Jejunum (tissue), 1 donor: ENCODE measurements around a stretch of chr1.

DNA sequence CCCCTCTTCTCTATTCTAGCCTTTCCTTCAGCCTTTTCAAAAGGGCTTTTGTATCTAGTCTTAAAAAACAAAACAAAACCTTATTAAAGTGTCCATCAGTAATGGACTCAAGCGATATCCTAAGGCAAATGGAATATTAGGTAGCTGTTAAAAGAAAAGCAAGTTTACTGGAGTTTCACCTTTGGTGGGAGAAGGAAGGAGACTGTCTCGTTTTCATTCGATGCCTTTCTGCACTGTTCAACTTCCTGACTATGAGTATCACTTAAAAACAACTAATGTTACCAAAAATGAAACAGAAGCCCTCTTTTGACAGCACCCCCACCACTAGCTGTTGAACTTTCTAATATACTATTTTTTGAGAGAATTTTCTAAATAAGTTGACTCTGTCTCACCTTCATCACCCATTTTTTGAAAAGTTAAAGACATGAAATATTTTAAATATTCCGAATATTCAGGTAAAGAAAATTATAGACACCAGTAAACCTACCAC is 28.8 kb downstream of the COA6 start:
- PRO-cap, result no peak

DNA sequence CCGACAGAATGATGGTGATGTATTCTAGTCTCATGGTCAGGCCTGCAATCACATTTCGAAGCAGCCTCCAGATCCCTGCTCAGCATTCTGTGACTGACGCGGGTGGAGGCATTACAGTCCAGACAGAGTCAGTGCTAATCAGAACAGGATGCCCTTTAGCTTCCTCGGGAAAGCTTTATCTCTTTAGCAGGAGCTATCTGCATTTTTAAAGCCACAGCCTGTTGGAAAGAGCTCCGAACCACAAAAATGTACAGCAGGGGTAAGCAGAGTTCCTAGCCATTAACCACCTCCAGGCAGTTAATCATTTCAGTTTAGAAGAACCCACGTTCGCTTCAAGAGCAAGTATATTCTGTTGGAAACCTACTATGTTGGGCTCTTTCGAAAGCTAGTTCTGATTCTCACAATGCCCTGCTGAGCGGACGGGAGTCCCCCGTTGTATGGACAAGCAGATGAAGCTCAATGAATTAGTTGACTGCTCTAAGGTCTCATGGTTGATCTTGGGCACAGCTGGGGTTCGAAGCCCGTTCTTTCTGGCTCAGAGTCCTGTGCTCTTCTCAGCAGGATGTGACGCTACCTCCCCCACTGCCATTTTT is 56.4 kb downstream of the IRF2BP2 start:
- PRO-cap, result no peak

DNA sequence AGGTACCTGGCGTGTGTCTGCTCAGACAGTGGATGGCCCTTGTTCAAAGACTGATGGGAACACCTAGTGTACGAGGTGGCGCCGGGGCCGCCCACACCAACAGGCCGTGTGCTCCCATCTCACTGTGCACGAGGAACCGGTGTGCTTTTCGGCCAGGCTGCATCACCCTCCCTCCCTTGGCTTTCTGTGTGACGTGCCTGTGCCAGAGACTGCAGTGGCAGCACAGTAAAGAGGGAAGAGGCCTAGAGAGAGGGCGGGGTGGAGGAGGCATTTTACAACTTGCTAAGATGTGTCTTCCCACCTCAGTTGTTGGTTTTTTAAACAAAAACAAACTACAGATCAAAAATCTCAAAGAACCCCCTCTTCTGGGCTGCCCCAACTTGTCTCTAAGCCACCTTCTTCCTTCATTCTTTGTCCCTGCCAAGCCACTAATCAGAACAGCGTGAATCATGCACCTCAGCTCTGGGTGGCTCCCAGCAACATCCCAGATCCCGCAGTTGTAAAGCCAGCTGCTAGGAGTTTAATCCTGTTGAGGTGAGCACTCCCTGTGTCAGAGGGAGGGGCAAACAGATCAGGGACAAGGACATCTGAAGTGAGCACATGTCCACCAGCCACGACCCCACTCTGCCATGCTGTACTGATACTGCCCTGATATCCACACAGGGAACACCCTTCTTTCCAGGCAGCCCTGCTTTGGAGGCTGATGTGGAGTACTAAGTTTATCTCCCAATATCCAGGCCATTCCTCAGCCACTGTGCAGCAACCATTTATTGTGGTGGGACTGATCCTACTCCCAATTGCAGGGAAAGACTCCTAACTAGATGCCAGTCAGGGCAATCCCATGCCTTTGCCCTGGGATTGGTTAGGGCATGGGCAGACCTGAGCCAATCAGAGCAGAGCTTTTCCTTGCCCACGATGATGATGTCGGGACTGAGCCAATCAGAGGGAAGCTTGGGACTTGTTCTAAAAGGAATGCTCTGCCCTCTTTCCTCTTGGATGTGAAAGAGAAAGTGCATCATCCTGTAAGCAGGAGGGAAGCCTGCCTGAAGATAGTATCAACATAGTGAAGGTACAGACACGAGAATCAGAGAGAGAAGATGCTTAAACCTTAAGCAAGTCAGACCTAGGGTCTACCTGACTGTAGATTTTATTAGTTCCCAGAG is 20.5 kb downstream of the IRF2BP2 start:
- PRO-cap, result no peak

GRCh38 chr1:234599386-234600511 is 10.2 kb downstream of the IRF2BP2 start:
- PRO-cap, result bidirectional peak, plus-strand start at chr1:234599970, minus-strand start at chr1:234599845; bidirectional peak, plus-strand start at chr1:234600283, minus-strand start at chr1:234600126

DNA sequence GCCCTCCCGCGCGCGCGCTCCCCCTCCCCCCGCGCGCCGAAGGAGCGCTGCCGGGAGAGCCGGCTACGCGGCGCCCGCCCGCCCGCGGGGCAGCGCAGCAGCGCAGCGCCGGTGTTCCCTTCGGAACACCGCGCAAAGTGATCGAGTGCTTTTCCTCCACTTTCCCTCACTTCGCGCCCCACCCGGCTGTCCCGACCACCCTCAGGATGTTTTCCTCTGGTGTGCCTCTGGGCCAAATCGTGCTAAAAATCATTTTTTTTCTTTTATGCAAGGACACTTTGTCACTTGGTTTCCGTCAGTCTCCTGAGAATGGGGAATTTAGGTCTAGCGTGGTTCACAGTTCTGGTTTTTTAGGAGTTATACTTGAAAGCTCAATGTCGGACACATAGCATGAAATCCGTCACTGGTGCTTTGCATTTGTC is 277 bp upstream of the IRF2BP2 start:
- PRO-cap, result bidirectional peak, plus-strand start at position 39 of the sequence, minus-strand start outside the sequence

DNA sequence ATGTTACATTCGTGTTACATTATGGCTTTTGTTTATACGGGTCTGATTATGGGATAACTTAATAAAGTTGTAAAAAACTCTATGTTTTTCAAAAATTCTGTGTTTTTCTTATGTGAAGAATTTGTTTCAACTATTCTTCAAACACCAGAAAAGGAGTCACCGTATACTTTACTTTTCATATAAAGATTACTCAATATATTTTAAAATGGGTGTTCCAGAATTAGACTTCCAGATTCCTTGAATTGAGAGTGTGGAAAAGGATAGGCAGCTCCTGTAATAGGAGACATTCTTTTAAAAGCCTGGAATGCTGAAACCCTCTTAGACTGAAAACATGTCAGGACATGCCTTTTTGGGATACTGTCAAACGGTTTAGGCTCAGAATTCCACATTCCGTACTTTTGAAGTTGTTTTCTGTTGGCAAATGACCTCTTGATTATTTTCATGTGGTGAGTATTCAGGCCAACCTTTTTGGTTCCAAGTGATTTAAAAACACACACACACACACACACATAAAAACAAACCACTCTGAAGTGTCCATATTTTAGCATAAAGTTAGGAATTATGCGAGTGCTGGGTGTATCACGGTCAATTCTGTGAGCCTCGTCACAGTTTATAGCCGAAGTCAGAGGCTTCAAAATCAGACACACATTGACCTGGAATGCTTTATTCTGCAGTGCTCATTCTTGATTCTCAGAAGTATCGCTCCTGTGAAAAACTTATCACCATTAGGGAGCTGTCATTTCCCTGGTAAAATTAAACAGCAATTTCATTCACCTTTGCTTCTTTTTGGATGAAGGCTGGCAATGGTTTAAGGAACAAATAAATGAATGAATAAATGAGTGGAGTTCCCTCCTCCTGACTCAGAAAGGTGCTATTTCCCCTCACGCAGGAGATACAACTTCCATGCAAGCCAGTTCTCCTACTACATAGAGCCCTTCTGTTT is 8.5 kb upstream of the IRF2BP2 start:
- PRO-cap, result no peak

- PRO-cap, result no peak
Observed at GRCh38 chr1:234692877-234693243, 82.9 kb upstream of the IRF2BP2 start.

- PRO-cap, result no peak
Observed at GRCh38 chr1:234715170-234716160, 105.5 kb upstream of the IRF2BP2 start.

GRCh38 chr1:234818017-234818374 is 208.0 kb upstream of the IRF2BP2 start:
- PRO-cap, result no peak

GRCh38 chr1:234958520-234959416 is 169.9 kb downstream of the TOMM20 start:
- PRO-cap, result bidirectional peak, plus-strand start at chr1:234958968, minus-strand start at chr1:234958810

- PRO-cap, result bidirectional peak, plus-strand start at chr1:234962246, minus-strand start at chr1:234962159
Observed at GRCh38 chr1:234961704-234963085, 166.4 kb downstream of the TOMM20 start.

GRCh38 chr1:234990746-234991369 is 137.8 kb downstream of the TOMM20 start:
- PRO-cap, result no peak

DNA sequence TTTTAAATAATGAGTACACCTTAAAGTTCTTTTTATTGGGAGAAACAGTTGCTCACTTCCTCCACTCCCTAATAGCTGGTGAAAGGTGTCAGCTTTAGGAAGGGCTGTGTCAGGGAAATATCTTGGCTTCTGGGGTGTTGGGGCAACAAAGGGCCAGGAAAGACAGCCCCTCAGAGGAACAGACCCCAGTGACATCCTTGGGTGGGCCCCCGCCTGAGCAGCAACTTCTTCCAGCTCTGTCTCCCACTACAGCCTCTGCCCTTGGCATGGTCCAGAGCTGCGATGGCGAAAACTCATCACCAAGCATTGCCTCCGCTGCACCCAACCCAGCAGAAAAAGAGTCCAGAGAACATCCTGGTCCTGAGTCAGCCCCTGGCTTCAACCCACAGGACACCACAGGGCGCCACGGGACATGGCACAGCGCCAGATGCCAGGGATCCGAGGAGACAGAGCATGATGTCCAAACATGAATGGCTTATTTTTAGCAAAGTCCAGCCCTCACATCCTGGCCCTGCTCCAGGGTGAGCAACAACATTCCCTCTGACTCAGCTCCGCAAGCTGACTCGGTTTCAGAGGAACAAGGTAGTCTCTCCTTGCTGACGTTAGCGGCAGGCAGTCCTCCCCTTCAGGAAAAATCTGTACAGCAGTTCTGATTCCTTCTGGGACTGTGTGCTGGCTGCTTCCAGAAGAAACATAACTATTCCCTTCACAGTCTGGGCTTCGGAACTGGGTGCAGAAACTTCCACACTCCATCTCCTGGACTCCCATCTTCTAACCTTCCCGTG is 131.5 kb downstream of the TOMM20 start:
- PRO-cap, result bidirectional peak, plus-strand start at position 652 of the sequence, minus-strand start at position 308 of the sequence

DNA sequence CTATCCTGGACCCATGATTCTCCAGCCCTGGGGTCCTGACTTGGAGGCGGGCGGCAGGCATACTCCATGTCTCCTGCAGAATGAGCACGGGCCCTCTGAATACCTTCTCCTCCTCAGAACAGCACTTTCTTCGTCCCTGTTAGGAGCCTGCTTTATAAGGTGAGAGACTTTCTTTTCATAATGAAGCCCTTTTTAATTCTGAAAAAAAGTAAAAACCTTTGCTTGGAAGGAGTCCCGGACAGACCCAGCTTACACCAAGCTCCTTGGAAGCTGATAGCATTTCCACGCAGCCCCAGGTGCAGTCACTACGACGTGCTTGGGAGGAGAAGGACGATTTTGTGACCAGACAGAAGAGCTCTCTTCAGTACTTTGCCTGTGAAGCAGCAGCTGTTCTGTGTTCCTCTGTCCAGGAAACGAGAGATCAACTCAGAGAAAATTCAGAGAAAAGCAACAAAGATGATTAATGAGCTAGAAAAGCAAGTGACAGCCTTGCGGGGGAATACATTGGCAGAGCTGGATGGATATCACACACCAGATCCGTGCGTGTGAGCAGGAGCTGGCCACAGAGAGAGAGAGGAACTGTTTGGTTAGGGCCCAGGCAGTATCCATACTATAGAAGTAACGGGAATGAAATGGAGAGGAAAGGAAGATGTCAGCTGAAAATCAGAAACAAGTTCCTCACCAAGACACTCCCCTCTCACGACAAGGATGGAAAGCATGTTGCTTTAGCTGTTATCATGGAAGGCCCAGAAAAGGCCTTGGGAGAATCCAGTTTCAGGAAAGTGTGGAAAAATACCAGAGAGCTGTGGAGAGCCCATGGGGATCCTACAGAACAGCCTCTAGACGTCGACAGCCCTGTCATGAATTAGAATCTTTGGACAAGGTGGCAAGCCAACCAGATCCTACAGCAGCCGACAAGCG is 106.3 kb downstream of the TOMM20 start:
- PRO-cap, result no peak

DNA sequence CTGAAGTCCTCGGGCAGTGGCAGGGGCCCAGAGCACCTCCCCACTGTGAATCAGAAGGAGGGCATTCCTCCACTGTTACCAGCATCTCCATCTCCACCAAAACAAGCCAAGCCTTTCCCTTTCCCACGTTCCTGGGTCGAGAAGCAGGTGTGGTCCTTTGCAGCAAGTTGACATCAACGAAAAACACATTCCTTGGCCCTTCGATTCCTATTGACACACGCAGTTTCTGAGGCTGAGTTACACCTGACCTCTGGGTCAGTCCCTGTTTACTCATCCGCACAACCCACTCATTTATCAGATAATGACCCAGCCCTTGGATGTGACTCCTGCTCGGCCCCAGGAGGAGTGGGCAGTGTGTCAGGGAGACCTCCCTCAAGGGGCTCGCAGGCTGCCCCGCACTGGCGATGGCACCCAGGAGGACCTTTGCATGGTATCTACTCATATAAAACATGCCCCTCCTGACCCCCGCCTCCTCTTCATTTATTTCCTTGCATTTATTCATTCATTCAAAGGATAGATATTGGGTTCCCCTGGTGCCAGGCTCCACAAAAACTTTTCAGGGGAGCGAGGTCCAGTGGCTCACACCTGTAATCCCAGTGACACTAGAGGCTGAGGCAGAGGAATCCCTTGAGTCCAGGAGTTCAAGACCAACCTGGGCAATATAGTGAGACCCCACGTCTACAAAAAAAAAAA is 60.2 kb downstream of the TOMM20 start:
- PRO-cap, result bidirectional peak, plus-strand start at position 352 of the sequence, minus-strand start at position 103 of the sequence

DNA sequence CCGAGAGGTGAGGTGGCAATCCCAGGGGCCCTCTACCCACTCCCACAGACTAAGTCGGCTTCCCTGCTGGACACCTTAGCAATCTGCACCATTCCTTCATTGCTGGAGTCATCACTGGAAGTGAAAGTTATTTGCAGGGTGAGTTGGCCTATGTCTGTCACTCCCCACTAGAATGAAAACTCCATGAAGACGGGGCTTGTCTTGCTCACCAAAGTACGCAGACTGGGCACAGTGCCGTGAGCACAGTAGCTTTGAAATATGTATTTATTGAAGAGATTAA is 52.6 kb downstream of the TOMM20 start:
- PRO-cap, result no peak

GRCh38 chr1:235077414-235078153 is 51.1 kb downstream of the TOMM20 start:
- PRO-cap, result no peak

DNA sequence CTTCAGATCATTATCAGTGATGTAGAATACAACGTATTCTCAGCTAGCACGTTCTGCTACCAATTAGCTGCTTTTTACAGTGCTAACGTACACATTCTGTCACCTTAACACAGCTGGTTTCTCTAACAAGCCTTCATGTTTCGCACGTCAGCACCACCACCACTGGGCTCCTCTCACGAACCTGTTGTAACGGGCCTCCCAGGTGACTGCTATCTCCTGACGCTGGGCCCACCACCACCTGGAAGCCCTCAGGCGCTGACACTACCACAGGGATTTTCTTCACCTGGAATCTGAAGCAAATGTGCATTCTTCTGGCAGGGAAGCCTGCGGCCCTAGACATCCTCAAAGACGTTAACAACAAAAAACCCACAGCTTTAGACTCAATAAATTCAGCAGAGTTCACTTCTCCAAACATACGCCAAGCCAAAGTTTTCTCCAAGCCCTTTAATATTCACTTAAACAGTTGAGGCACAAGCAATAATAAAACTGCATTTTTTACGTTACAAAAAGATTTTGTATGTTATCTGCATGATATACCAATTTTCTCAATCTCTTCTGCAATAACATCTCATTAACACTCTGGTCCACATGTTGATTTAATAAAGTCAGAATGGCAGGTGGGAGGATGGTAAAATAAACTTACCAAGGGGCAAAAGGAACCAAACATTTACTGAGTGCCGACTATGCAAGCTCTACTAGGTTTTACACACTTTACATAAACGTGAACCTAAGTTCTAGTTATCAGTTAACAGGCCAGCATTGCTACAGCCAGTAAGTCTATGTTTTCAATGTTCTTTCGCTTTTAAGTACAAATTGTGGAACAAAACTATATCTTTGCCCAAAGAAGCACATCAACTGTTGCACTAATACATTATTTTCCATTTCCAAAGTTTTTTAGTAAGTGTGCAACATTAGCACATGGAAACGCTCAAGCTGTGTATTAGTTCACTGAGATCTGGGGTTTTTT is 19.4 kb downstream of the TOMM20 start:
- PRO-cap, result no peak

DNA sequence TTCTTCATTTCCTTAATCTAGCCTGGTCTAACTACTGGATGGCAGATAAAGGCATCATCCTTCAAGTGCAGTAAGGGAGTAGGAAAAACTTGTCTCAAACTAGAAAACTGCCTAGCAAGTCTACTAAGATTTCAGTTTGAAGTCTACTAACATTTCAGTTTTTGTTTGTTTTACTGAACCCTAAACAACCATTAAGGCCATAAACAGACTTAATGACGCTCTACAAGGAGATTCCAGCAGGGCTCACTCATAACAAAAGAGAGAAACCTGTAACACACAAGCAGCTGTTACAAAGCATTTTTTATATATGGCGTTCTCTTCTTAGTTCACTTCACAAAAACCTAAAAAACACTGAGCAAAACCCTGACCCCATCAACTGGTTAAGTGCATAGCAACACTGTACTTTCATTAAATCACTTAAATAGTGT is 1.7 kb downstream of the B3GALNT2 start:
- PRO-cap, result no peak

DNA sequence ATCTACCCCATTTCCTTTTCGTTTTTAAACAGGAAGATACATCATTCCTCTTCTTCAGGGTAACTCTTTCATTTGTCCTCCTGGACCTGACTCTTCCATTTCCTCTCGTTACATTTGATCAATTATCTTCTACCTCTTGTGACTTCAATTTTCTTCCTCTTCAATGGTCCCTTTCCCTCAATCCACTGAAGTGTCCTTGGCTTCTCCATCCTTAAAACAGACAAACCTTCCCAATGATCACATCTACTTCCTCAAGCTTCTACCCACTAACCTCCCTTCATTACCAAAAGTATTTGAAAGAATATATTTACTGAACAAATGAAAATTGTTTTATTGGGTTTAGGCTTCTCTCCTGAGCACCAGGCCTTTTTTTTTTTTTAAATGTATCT is 7.6 kb downstream of the LYST start:
- PRO-cap, result no peak